Occipital lobe (tissue), 2 donors: ENCODE measurements around the genes TNIP3, SMIM43, EXOSC9 and IL2.

DNA sequence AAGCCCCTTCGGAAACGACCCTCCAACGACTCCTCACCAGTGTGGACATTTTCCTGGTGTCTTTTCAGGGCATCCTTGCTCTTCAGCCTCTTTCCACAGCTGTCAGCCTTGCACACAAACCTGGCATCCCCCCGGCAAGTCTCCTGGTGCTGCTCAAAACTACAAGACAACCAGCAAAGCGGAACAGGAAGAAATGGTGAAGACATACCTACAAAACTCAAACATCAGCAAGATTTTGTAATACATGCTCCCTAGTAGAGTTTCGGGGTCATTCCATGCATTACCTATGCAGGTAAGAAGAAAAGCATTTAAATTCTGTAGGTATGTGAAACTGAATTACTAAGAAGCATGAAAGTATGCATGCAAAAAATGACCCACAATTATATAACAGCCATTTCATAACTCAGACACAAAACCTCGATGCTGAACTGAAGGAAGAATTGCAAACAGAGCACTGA is 106.1 kb downstream of the PRDM5 start:
- RAMPAGE, long total RNA: no peak

- RAMPAGE, long total RNA: no peak
Measured at GRCh38 chr4:121039852-121040280, 32.5 kb downstream of the NDNF start.

GRCh38 chr4:121163810-121164529 is at the start of gene TNIP3:
TNIP3 (minus strand) TSS chr4:121164321.
- RAMPAGE, long total RNA: no peak

DNA sequence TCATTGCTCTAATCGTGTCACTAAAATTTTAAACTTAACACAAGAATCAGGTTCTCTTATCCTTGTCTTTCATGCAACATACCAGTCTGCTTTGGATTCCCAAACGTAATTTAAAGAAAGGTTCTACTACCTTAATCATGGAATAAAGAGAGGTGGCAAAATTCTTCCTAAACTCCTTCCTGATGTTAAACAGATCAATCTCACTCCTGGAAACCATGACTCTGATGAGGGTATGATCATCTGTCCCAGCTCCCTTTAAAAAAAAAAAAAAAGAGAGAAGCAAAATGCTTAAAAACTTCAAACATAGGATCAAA is 27.4 kb downstream of the ANXA5 start:
- RAMPAGE, long total RNA: no peak

DNA sequence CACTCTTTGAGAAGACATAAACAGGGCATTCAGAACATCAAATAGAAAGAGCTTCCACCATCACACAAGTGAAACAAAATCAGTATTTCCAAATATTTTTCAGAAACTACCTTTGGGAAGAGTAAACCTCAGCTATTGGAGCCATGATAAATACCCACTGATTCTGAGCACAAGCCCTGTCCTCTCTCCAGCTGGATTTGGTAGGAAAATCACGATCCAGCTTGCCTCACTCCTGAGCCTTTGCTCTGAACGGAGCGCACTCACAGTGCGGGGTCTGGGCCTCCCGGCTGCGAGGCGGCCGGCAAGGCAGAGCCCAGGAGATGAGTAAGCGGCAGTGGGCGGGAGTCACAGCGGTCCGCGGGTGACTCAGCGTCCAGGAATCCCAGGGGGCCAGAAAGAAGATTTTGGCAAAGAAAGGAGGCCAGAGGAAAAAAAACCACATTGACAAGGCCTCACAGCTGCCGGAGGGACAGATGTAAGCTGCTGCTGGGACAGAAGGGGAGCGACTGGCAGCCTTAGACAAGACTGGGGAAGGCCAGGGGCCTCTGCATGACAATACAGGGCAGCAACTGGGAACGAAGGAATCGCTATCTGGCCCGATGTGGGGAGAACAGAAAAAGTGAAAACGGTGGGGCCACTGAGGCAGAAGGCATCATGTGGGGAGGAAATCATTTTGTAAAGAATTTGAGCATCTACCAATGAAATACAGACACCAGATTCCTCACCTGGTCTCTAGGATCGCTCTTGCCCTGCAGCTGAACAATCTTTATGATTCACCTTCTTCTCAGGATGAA is 14.8 kb upstream of the ANXA5 start:
- RAMPAGE, long total RNA: no peak

DNA sequence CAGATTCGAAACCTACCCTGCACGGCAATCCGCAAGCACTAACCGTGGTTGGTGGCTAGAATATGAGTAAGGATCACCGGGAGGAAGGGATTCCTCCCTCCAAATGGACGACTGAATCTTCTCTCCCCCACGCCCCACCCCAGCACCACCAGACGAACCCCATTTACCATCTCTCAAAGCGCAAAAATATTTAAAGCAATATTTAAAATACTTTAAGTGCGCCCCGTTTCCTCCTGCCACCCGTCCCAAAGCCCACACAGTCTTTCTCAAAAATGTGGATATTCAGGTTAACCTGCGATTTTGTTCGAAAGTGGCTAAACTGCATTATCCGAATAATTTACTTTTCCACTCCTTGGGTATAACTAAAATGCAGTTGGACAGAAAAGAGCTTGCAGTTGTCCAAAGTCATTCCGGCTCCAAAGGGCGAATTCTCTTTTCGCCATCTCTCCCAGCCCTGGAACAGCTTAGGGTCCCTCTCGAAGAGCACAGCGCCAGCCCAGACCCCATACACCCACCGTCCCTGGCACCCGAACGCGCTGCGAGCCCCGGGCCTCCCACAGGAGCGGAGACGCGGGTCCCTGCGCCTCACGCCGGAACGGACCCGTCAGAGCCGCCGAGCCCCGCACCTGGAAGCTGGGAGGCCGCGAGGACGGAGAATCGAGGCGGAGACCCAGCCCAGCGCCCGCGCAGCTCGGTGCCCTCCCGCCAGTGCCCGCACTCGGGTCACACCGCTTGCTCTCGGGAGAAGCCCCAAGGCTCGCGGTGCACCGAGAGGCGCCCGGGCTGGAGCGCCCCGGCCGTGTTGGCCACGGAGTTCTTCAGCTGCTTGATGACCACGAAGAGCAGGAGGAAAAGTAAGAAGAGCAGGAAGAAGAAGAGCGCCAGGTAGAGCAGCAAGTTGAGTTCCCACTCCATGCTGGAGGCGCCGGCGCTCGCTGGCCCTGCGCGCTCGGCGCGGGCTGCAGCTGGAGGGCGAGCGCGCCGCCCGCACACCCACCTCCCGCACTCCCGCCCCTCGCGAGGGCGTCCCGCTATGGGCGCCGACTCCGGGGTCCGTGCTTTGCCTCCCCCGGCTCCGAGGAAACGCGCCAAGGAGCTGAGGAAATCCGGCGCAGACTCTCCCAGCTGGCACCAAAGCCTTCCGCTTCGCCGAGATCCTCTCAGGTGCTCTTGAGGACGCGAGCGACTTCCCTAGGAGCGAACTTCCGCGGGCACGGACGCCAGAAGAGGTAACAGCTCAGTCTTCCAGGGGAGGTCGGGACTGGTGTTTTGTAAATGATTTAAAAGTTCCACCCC is at the start of gene SMIM43:
SMIM43 (minus strand) TSS at position 974 of the 1,296 bp plus-strand sequence.
- RAMPAGE, long total RNA: no peak

DNA sequence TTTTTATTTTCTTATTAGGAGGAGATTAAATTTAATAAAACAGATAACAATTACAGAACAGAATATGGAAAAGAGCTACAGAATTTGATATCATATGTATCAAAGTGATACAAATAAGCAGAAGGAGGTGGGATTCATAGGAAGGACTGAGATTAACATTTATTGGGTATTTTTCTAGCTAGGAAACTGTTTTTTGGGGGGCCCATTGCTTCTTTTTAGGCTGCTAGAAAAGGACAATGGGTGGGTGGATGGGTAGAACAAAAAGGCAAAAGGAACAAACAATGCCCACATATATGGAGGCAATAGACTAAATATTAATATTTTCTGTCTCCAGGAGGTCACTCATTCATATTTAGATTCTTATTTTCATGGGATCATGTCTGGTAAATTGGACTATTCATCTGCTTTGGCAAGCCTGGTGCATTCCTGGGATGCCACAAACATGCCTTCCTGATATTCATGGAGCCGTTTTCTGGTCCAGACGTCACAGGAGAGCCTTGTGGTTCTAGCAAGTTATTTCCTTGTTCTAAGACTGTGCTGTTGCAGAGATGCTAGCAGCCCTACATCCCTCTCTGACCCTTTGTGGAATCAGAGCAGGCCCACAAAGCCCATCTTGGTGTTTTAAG is 16.3 kb upstream of the EXOSC9 start:
- RAMPAGE, long total RNA: no peak

- RAMPAGE, long total RNA: start-site peak on the plus strand at chr4:121801340-121801371, 326 and 34 reads in 2 replicates
Measured at GRCh38 chr4:121800927-121801830, at the start of gene EXOSC9. EXOSC9 (plus strand) TSS chr4:121801323.

DNA sequence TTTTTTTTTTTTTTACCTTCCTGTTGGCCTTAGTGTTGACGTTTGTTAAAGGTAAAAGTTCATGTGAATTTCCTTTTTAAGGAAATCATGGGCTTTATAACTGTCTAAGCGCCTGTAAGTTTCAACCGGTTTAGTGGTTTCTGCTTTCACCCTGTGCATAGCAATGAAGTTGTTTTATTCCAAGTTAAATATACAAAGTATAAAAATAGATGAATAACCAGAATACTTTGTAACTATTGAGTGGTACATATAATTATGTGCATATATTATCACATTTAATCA is 976 bp downstream of the BLTP1 start:
- RAMPAGE, long total RNA: no peak

DNA sequence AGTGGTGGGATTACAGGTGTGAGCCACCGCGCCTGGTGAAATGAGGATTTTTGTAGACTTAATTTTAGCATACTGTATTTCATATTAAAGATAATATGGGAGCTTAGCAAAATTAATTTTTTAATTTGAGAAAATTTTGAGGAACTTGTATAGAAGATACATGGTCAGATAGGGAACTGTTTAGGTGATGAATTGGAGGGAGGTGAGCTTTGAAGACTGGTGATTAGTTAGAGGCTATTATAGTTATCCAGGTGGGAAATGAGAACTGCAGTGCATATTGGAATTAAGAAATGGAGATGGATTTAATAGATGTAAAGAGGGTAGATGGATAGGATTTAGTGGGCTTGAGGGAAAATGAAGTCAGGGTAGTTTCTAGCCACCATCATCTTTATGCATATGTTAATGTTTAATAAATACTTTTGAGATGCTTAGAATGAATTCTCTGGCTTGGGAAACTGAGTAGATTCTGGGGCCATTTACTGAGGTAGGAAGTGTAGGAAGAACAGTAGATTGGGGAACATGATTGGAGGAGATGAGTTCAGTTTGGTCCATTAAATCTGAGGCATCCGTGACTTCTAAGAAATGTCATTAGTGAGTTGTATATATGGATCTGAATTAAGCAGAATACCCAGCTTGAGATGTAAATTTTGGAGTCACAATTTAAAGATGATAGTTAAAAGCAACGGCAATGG is 3.6 kb downstream of the BLTP1 start:
- RAMPAGE, long total RNA: no peak

- RAMPAGE, long total RNA: no peak
Measured at GRCh38 chr4:122456498-122456909, at the start of gene IL2. IL2 (minus strand) TSS chr4:122456725.

GRCh38 chr4:122782995-122783776 is 43.4 kb upstream of the FGF2 start:
- RAMPAGE, long total RNA: no peak

GRCh38 chr4:123303932-123305129 is 92.3 kb upstream of the SPRY1 start:
- RAMPAGE, long total RNA: no peak

GRCh38 chr4:123832006-123832626 is 435.5 kb downstream of the SPRY1 start:
- RAMPAGE, long total RNA: no peak

GRCh38 chr4:123892775-123893584 is 496.4 kb downstream of the SPRY1 start:
- RAMPAGE, long total RNA: no peak

- RAMPAGE, long total RNA: no peak
Measured at GRCh38 chr4:123896428-123897122, 500.0 kb downstream of the SPRY1 start.

GRCh38 chr4:124030359-124030582 is 633.7 kb downstream of the SPRY1 start:
- RAMPAGE, long total RNA: no peak

- RAMPAGE, long total RNA: no peak
Measured at GRCh38 chr4:124709922-124710800, 2.4 kb downstream of the ANKRD50 start.

GRCh38 chr4:124948924-124949720 is 236.6 kb upstream of the ANKRD50 start:
- RAMPAGE, long total RNA: no peak

DNA sequence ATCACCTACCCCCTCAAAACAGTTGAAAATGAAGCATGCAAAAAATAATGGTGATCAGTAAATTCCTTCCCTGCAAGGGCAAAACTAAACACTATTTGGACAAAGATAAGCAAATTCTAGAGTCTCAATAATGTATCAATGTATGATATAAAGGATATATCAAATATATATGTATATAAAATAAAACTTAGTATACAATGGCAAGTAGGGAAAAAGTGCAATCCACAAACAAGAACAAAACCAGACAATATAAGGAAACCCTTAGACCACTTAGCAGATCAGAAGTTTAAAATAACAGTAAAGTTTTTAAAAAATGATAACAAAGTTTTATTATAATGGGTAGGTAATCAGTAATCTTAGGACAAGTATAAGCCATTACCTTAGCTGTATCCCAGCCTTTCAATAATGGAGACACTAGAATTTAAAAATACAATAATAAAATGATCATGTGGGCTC is 1138.5 kb upstream of the INTU start:
- RAMPAGE, long total RNA: no peak